Breast (tissue), 4 donors: Measurements from ENCODE around the genes CRYGD and UNC80.

- PRO-cap, 3 experiments, result no peak in any of the 3 experiments
- RRBS, result no CpG with 5 or more reads among the region's 3 CpGs
These were observed 14.3 kb downstream of the INO80D start for GRCh38 chr2:206071424-206072296.

GRCh38 chr2:206460063-206460290 lies 16.6 kb downstream of the ADAM23 start:
- PRO-cap, 3 experiments, result no peak in any of the 3 experiments
- RRBS, result no CpG with 5 or more reads among the region's 1 CpG

DNA sequence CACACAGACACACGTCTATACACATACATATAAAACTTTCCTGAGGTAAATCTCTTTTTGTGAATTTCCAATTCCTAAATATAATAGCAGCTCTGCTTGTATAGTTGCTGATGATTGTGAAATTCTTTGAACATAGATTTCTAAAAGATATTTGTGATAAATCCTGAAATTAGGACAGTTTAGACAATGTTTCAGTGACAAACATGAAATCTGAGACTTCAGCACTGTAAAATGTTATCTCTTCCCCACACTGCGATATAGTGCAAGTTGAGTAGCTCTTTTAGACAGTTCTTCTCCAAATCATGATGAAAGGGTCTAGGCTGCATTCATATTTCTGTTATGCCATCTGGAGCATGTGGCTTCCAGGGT lies 82.8 kb downstream of the ADAM23 start:
- PRO-cap, 3 experiments, result no peak in any of the 3 experiments
- RRBS, result no CpG with 5 or more reads among the region's 2 CpGs

GRCh38 chr2:206699964-206700524 lies 18.2 kb downstream of the DYTN start:
- PRO-cap, 3 experiments, result no peak in any of the 3 experiments
- RRBS, result no CpG with 5 or more reads among the region's 9 CpGs

DNA sequence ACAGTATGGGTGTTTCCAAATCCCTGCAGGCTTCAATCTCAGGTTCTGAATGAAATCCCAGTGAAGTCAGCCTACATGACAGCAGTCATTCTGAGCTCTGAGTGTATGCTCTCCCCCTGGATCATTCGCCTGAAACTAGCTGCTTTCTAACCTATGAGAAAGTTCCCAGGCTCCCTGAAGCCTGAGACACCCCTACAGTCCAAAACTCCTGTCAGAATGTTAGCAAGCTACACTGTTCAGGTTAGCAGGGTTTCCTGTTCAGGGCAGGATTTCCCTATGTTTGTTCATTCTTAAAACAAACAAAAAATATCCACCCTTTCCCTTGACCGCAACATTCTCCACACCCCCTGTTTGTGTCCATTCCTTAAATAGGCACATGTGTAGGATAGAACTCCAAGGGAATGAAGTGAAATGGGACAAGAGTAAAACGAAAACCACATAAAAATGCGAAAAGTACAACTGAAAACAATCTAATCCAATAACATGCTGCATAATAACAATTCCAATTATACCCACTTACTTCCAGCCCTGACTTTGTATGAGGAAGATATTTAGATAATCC lies 83.1 kb downstream of the KLF7 start:
- PRO-cap, 3 experiments, result no peak in any of the 3 experiments
- RRBS, result no CpG with 5 or more reads among the region's 4 CpGs

DNA sequence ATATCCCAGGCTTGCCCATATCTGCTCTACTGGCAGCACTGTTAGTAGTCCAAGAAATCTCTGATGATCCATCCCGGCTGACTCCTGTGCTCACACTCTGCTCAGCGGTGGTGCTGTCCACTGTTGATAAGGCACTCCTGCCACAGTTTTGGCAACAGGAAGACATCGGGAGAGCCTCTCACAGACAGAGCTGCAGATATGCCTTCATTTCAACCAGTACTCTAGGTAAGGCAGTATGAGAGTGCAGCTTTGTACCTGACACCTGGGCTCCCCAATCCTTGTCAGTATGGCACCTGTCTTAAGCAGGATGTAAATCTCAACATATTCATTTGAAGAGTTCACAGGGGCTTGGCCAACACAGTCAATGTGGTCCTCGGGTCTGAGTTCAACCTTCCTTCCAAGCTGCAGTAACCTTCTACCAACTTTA lies 16.4 kb downstream of the KLF7 start:
- PRO-cap, 3 experiments, result no peak in any of the 3 experiments
- RRBS, result no CpG with 5 or more reads among the region's 4 CpGs

DNA sequence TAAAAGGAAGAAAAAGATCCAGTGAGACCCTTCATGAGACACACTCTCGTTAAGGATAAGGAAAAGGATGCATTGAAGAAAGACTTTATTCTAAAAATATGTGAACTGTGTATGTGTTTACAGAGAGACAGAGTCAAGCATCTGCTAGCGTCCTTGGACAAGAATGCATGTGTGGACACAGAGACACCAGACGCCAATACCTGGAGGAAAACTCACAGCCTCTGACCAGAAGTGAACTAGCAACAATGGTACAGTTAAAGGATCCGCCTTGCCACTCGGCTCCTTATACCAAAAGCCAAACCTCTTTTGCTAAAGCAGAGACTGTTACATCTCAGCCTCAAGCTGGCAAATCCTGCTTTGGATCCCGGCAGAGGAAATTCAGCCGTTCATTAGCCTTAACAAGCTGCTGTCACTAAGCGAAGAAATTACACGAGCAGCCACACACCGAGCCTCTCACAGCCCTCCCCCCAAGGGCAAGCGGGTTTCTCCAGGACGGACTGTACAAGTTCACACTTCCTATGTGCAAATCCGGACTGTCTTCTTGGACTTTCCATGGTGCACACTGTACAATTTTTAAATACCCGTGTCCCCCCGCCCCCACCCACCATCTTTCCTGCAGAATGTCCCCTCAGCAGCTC lies 1.8 kb downstream of the KLF7 start:
- PRO-cap, 3 experiments, result peak in 3 of 3 experiments; most common plus-strand start position 425 of the sequence (in 1); most common minus-strand start position 169 of the sequence (in 1)
- RRBS, result no CpG with 5 or more reads among the region's 15 CpGs

- PRO-cap, 3 experiments, result no peak in any of the 3 experiments
- RRBS, result no CpG with 5 or more reads among the region's 1 CpG
These were observed 163.3 kb upstream of the KLF7 start for GRCh38 chr2:207329077-207329436.

DNA sequence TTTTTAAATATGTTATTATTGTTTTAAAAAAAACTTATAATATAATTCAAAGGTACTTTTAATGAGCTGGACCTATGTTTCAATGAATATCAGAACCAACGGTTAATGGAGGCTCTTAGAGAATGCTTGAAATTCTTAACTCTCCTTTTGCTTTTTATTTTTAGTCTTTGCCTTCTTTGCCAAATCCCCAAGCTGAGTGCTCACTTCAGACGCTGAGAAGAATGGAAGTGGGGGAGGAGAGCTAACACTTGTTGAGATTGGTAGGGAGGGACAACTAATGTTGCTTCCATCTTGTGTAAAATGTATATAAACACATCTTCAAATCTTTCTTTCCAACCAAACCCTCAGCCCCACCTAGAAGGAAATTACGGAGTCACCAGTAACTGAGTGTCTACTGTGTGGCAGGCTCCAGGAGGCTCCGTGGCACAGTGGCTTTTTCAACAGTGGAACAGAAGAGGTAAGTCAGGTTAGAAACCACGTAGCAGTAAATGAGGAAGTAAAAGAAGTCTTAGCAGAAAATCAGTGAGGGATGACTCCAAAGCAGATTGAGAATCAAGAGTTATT lies 45.2 kb upstream of the CREB1 start:
- PRO-cap, 3 experiments, result no peak in any of the 3 experiments
- RRBS, result no CpG with 5 or more reads among the region's 5 CpGs

DNA sequence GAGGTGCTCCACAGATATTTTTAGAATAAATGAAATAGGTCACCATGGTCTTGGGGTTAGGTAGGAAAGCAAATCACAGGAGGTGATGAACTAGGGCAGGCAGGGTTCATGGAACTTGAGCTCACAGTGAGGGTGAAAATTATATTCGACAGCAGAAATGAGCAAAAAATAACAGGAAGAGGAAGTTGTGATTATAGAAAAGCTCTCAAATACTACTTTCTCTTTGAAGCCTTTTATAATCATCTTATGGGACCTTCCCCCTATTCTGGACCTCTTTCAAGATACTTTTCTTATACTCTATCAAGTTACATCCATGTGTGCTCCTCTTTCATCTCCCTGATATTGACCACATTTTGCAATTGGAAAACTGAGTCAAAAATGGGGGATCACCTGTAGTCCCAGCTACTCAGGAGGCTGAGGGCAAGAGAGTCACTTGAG lies 4.4 kb upstream of the CREB1 start:
- PRO-cap, 3 experiments, result no peak in any of the 3 experiments
- RRBS, result no CpG with 5 or more reads among the region's 1 CpG

- PRO-cap, 3 experiments, result peak in 3 of 3 experiments; most common minus-strand start chr2:207711325 (in 2)
- RRBS, result 3% methylated on average over 7 of the region's 14 CpGs
These were observed 295 bp upstream of the CCNYL1 start for GRCh38 chr2:207711267-207711423.

GRCh38 chr2:207825597-207826206 lies 56.0 kb upstream of the FZD5 start:
- PRO-cap, 3 experiments, result no peak in any of the 3 experiments
- RRBS, result no CpG with 5 or more reads among the region's 11 CpGs

DNA sequence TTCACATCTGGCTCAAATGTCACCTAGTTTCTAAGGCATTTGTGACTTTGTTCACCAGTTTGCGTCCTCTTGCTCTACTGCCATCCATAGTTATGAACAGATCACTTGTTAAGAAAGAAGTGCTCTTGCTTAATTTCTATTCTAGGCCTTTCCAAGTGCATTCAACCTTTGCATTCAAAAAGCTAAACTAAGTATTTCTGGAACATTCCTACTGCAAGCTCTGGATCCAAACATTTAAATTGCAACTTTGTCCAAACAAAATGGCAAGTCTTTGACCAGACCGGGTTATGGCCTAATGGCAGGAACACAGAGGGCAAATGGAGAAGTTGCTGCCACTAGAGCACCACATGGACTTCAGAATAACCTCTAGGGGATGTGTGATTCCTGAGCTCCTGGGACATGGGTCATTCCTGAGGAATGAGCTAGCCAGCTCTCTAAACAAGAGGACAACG lies 109.6 kb upstream of the FZD5 start:
- PRO-cap, 3 experiments, result no peak in any of the 3 experiments
- RRBS, result no CpG with 5 or more reads among the region's 3 CpGs

- PRO-cap, 3 experiments, result no peak in any of the 3 experiments
- RRBS, result no CpG with 5 or more reads among the region's 4 CpGs
These were observed 89.4 kb downstream of the PLEKHM3 start for GRCh38 chr2:207935856-207936386.

DNA sequence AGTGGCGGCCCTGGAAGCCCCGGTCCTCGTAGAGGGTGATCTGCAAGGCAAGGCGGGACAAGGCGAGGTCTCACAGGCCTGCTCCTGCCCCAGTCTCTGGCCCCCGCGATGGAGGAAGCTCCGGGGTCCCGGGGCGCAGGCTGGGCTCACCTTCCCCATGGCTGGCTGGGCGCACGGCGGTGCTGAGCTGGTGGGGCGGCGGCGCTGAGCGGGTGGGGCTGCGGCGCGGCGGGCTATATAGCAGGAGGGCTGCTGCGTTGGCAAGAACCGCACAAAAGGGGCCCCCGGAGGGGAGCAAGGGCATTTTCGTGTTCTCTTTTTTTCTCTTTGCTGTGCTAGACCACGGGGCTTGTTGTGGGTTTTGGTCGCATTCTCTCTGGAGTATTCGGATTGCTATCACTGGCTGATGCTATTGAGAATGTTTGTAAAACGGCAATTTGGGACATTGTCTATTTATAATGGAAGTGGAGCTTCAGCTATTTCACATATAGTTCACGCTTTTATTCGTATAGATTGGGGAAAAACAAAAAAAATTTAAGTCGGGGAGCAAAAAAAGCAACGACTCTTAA lies at the start of gene CRYGD:
CRYGD (minus strand) TSS at position 210 of the 569 bp plus-strand sequence.
- PRO-cap, 3 experiments, result no peak in any of the 3 experiments
- RRBS, result 1% methylated on average over 3 of the region's 33 CpGs

GRCh38 chr2:208183815-208184338 lies 6.0 kb downstream of the C2orf80 start:
- PRO-cap, 3 experiments, result no peak in any of the 3 experiments
- RRBS, result no CpG with 5 or more reads among the region's 10 CpGs

GRCh38 chr2:208256939-208257657 lies 2.2 kb upstream of the IDH1 start:
- PRO-cap, 3 experiments, result no peak in any of the 3 experiments
- RRBS, result no CpG with 5 or more reads among the region's 9 CpGs

GRCh38 chr2:208358736-208359038 lies 47.9 kb upstream of the PTH2R start:
- PRO-cap, 3 experiments, result no peak in any of the 3 experiments
- RRBS, result no CpG with 5 or more reads among the region's 3 CpGs

DNA sequence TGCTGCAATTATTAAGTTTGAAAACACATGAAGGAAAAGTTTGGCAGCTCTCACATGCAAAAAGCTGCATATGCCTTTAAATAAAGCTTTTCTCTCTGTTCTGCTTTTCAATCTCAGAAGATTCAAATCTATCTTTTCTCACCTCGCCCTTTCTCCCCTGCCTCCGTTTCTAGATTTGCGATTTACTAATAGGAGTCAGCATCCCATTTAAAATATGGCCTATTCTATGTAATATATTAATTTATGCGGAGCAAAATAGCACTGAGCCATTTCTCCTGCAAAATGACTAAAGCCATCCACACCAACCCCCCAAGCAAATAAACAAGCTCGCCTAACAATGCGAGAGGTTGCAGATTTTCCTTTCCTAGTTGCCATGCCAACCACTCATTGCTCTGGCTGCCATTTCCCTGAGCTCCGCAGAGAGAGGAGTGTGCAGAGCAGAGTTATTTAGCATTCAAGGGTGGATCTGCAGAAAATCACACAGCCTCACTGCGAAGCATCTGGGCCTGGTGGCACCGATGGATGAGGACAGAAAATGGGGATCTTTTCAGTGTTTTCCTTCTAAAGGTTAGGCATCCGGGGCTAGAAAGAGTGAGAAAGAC lies 110.5 kb upstream of the UNC80 start:
- PRO-cap, 3 experiments, result no peak in any of the 3 experiments
- RRBS, result no CpG with 5 or more reads among the region's 10 CpGs

DNA sequence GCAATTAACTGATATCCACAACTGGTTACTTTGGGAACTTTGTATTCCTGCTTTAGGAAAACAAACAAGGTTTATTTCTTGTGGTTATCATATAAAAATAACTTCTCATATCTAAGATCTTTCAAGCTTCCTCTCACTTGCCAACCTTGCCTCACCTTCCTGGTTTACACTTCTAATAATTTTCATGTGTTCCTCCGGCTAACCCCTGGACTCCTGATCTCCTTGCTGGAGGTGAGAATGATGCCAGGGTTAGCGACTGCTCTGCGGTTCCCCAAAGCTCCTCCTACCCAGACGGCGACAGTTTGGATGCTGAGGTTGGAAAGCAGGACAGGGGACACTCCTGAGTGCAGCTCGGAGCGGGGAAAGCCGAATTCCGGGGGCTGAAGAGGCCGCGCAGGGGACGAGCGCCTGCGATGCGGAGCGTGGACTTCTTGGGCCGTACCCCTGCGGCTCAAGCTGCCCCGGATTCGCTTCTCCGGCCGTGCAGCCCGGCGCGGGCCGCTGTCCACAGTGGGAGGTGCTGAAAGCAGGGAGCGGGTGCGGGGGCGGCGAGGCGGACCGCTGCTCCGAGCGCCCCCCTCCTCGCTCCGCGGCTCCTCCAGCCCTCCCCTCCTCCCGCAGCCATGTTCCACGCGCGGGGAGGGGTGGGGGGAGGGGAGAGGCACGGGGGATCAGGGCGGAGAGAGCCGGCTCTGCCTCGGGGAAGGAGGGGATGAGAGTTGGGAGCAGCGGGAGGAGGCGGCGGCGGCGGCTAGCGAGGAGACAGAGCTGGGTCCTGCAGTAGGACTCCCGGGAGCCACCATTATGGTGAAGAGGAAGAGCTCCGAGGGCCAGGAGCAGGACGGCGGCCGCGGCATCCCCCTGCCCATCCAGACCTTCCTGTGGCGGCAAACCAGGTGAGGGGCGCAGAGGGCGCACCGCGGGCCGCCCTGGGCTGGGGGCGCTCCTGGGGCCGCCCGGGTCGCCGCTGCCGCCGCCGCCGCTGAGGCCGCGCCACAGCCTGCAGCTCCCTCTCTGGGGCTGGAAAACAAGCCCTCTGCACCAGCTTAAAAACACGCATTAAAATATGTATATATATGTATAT lies at the start of gene UNC80:
UNC80 (plus strand) TSS at position 564 of the 1,084 bp plus-strand sequence.
- PRO-cap, 3 experiments, result no peak in any of the 3 experiments
- RRBS, result 2% methylated on average over 11 of the region's 75 CpGs